ENCODE measurements around the genes APOE and ERCC2.

DNA sequence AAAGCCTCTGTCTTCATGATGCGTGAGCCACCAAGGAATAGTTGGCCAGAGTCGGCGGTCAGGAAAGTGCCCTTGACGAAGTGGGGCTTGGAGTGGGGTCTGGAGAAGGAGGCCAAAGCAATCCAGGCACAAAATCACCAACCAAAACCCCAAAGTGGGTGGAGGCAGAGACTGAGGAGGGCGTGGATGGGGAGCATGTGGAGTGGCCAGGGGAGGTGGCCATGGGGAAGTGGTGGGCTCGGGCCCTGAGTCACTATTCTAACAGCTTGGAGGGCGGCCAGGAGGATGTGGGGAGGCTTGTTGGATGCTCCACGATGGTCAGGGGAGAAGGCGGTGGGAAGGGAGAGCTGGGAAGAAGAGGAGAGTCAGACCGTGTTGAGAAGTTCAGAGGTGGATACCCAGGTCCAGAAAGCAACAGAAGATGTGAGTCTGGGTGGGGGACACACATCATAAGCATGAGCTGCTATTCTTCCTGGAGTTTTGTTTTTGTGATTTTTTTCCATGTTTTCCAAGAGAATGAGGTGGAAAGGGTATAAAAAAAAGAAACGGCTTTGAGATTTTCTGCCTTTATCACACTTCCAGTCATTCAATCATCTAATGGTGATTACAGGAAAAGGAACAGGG is 20.9 kb upstream of the TOMM40 start:
- PRO-cap, 3 experiments, result no peak in any of the 3 experiments

GRCh38 chr19:44904170-44905172 is 1.1 kb upstream of the APOE start:
- PRO-cap, 3 experiments, result no peak in any of the 3 experiments

DNA sequence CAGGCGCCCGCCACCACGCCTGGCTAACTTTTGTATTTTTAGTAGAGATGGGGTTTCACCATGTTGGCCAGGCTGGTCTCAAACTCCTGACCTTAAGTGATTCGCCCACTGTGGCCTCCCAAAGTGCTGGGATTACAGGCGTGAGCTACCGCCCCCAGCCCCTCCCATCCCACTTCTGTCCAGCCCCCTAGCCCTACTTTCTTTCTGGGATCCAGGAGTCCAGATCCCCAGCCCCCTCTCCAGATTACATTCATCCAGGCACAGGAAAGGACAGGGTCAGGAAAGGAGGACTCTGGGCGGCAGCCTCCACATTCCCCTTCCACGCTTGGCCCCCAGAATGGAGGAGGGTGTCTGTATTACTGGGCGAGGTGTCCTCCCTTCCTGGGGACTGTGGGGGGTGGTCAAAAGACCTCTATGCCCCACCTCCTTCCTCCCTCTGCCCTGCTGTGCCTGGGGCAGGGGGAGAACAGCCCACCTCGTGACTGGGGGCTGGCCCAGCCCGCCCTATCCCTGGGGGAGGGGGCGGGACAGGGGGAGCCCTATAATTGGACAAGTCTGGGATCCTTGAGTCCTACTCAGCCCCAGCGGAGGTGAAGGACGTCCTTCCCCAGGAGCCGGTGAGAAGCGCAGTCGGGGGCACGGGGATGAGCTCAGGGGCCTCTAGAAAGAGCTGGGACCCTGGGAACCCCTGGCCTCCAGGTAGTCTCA is at the start of gene APOE:
APOE (plus strand) TSS at position 572 of the 708 bp plus-strand sequence.
- PRO-cap, 3 experiments, result peak in 3 of 3 experiments; most common plus-strand start position 572 of the sequence (in 2); most common minus-strand start position 438 of the sequence (in 2)

DNA sequence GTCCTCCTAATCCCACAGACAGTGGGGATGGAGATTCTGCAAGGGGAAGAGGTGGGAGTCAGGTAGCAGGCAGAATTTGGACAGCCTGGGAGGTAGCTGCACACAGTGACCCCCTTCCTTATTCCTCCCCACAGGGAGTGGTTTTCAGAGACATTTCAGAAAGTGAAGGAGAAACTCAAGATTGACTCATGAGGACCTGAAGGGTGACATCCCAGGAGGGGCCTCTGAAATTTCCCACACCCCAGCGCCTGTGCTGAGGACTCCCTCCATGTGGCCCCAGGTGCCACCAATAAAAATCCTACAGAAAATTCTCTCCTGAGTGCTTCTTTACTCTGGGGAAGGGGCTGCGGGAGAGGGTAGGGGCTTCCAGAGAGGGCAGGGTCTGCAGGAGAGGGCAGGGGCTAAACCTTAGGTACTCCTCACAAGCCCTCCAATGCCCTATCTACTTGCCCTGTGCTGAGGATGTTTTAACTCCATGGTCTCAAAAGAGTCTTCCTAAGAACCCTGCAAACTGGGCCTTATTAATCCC is 4.7 kb downstream of the APOC1 start:
- PRO-cap, 3 experiments, result no peak in any of the 3 experiments

GRCh38 chr19:44987108-44987602 is 14.1 kb upstream of the RELB start:
- PRO-cap, 3 experiments, result no peak in any of the 3 experiments

DNA sequence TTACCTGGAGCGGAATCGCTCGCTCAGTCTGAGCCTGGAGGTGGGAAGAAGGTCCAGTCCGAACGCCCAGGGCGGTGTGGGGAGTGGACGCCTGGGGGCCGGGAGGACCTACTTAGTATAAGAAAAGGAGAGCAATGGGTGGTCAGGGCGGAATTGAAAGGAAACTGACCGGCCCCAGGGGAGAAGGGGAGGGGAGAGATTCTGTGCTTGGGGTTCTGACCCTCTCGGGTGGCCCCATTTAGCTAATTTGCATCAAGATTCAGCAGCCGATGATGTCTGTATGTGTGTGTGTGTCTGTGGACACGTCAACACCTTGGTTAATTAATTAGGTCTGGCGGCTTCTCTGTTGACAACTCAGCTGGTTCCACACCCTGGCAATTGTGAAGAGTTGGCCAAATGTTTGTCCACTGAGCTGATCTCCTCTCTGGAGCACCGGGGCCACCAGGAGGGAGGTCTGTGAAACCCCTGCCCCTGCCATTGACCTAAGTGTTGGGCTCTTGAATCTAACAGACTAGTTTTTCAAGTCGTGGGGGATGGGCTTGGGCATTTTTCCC is 595 bp downstream of the GEMIN7 start:
- PRO-cap, 3 experiments, result peak in 1 of 3 experiments; most common plus-strand start position 266 of the sequence (in 1); most common minus-strand start position 249 of the sequence (in 1)

DNA sequence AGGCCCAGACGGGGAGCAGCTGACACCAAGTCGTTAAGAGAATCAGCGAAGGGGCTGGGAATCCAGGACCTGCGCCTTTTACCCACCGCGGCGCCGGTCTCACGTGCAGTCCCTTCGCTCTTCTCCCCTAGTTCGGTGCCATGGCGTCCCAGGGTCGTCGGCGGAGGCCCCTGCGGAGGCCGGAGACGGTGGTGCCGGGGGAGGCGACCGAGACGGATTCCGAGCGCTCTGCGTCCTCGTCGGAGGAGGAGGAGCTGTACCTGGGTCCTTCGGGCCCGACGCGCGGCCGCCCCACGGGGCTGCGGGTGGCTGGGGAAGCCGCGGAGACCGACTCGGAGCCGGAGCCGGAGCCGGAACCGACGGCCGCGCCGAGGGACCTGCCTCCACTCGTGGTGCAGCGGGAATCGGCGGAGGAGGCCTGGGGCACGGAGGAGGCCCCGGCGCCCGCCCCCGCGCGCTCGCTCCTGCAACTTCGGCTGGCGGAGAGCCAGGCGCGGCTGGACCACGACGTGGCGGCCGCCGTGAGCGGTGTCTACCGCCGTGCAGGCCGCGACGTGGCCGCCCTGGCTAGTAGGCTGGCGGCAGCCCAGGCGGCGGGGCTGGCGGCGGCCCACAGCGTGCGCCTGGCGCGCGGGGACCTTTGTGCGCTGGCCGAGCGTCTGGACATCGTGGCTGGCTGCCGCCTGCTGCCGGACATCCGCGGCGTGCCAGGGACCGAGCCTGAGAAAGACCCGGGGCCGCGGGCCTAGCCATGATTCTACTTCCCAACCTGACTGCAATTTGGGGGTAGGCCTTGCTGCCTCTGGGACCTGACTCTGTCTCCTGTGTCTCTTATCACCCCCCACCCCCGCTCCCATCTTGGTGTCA is 806 bp downstream of the BLOC1S3 start:
- PRO-cap, 3 experiments, result peak in 1 of 3 experiments; most common plus-strand start position 296 of the sequence (in 1); most common minus-strand start position 221 of the sequence (in 1)

- PRO-cap, 3 experiments, result no peak in any of the 3 experiments
These were observed 1.6 kb downstream of the BLOC1S3 start for GRCh38 chr19:45180024-45180837.

DNA sequence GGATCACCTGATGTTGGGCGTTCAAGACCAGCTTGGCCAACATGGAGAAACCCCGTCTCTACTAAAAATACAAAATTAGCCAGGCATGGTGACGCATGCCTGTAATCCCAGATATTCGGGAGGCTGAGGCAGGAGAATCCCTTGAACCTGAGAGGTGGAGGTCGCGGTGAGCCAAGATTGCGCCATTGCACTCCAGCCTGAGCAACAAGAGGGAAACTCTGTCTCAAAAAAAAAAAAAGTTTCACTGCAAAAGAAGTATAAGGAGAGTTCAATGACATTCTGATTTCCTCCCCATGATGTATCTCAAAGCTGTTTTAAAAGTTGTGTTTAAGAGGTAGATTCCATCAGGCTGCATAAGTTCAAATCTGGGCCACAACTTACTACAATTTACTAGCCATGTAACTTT is 10.6 kb downstream of the MARK4 start:
- PRO-cap, 3 experiments, result no peak in any of the 3 experiments

DNA sequence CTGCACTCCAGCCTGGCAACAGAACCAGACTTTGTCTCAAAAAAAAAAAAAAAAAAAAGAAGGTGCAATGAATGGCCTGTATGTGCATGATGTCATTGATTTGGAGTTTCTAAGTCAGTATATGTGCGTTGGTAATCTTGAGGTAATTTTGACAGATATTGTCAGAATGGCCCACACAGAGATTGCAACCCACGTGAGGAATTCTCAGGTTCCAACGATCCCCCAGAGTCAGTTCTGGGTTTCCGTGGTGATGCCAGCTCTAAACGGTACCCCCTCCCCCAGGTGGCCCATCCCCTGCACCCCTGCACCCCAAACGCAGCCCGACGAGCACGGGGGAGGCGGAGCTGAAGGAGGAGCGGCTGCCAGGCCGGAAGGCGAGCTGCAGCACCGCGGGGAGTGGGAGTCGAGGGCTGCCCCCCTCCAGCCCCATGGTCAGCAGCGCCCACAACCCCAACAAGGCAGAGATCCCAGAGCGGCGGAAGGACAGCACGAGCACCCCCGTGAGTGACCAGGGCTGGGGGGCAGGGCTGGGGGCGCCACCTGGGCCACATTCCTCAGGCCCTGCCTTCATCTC is 35.4 kb downstream of the CKM start:
- PRO-cap, 3 experiments, result no peak in any of the 3 experiments

DNA sequence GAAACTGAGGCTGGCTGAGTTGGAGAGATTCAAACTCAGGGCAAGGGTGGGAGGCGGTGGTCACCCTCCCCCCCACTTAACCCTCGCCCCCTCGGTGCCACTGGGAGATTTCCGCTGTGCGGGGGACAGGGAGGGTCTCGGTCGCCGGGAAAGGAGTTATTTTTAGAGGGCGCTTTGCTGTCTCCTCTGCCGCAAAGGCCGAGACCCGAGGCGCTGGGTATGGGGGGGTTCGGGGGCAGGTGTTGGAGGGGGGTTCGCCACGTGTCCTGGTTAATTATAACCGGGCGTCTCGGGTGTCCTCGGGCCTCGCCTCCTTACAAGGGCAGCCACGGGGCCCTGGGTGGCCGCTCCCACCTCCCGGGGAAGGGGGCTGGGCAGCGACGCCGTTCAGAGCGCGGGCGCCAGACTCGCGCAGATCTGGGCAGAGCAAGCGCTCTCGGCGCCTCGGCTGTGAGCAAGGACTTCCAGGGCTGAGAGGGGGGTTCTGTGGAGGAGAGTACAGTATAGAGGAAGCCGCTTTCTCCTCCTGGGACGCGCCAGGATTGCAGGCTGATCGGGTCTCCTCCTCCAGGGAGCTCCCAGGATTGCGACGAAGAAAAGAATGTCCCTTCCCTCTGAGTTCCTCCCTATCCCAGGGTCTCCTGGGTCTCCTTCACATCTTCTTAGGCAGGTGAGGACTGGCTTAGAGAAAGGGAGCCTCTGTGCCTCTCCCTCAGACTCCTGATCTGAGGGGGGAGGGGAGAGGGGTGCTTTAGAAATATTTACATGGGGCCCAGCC is 974 bp upstream of the CKM start:
- PRO-cap, 3 experiments, result no peak in any of the 3 experiments

DNA sequence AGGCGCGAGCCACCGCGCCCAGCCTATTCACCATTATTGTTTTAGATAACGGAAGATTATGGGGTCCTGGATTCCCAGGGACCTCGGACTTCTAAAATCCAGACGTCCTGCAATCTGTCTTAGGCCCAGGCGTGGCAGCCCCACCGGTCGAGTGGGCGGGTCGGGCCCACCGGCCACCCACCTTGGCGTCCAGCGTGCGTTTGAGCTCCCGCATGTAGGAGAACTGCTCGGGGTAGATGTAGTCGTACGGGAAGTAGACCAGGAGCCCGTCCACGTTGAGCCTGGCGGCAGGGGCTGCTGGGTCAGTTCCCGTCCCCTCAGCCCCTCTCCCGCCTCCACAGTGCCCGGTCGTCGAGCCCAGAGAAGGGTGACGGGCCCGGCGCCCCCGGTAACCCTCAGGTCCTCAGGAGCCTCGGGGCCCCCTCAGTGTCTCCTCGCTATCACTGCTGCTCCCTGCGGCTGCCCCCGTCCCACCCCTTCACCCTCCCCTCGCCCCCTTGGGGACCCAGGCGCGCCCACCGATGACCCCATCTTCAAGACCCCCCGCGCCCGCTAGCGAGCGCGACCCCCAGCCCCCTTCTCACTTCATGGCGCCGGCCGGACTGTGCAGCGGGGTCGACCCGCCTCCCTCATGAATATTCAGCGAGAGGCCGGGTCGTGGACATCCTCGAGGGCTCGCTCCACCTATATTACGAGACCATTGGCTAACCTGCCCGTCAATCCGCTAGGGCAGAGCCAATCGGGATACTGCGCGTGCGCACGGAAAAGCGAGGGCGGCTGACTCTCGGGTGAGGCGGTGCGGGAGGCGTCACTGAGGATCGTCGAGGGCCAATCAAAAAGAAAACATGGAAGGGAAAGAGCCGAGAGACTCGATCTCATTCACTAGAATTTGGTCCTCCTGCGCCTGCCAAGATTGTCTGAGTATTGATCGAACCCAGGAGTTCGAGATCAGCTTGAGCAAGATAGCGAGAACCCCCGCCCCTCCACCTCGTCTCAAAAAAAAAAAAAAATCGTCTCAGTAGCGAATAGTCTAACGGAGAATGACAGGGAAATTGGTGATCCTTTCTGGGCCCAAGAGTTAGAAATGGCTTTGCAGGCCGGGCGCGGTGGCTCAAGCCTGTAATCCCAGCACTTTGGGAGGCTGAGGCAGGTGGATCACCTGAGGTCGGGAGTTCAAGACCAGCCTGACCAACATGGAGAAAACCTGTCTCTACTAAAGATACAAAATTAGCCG is at the start of gene ERCC2:
ERCC2 (minus strand) TSS at position 622 of the 1,234 bp plus-strand sequence.
- PRO-cap, 3 experiments, result peak in 3 of 3 experiments; most common plus-strand start position 835 of the sequence (in 3); most common minus-strand start position 633 of the sequence (in 3)

DNA sequence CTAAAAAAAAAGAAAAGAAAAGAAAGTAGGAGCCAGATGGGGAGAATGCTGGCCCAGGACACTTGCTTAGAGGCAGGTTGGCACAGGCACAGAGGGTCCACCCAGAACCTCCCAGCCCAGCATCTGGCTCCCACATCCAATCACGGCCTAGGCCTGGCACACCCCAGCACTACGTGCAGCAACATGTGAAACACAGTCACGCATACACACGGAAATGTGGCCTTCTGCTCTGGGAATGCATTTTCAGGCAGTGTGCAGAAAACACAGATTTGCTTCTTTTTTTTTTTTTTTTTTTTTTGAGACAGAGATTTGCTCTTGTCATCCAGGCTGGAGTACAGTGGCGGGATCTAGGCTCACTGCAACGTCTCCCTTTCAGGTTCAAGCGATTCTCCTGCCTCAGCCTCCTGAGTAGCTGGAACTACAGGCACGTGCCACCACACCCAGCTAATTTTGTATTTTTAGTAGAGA is 20.8 kb upstream of the FOSB start:
- PRO-cap, 3 experiments, result no peak in any of the 3 experiments

DNA sequence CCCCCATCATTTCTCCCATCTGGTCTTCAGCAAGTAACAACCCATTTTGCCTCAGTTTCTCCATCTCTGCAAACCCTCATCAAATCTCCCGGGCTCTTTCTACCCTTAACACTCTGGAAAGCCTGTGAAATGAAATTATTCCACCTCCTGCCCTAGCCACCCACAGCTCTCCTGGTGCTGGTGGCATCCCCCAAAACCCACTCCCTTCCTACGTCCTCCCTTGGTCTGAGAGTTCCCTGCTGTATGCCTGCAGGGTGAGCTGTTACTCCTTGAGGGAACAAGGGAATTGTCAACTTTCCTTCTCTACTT is 3.7 kb downstream of the FOSB start:
- PRO-cap, 3 experiments, result no peak in any of the 3 experiments

DNA sequence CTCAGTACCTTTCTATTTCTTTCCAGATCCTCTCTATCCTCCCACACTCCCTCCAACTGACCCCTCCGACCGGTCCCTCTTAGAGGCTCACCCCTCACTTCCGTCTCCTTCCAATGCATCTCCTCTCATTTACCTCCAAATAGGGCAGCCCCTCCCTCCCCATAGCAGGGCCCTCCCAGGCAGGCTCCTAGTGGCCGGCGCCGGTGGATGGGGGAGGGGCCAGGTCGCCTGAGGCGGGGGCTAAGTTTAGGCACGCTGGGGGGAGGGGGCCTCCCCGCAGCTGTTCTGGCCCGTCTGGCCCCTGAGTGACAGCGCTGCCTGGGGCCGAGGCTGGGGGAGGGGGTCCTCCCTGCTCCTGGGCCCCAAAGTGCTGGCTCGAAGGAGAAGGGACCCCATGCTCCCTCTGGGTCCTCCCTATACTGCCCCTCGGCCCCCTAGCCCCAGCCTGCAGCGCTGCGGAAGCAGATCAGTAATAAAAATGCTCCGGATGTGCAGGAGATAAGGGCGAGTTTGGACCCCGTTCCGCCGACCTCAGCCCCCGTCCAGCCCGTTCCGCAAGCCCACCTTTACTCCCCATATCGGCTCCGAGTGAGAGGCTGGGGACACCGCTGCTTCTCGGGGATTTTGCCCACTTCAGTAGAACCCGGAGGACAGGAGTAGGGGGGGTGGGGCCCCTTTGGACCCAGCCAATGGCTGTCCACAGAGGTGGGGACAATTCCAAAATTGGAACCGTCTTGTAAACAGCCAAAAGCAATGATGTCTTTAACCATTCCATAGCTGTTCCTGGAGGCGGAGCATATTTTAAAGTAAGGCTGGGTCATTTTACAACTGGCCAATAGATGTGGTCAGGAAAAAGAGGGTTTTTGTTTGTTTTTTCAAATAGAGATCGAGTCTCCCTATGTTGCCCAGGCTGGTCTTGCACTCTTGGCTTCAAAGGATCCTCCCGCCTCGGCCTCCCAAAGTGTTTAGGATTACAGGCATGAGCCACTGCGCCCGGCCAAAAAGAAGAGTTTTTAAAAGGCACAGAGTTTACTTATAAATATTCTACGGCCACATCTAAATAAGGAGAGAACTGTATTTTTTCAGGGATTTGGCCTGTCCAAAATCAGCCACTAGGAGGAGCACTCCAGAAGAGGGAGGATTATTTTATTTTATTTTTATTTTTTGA is 3.9 kb downstream of the RTN2 start:
- PRO-cap, 3 experiments, result peak in 1 of 3 experiments; most common minus-strand start position 626 of the sequence (in 1)

- PRO-cap, 3 experiments, result no peak in any of the 3 experiments
These were observed 10.4 kb downstream of the VASP start for GRCh38 chr19:45517379-45518318.

- PRO-cap, 3 experiments, result no peak in any of the 3 experiments
These were observed 22.2 kb downstream of the VASP start for GRCh38 chr19:45529459-45529803.

- PRO-cap, 3 experiments, result no peak in any of the 3 experiments
These were observed 25.0 kb downstream of the VASP start for GRCh38 chr19:45532177-45532784.

DNA sequence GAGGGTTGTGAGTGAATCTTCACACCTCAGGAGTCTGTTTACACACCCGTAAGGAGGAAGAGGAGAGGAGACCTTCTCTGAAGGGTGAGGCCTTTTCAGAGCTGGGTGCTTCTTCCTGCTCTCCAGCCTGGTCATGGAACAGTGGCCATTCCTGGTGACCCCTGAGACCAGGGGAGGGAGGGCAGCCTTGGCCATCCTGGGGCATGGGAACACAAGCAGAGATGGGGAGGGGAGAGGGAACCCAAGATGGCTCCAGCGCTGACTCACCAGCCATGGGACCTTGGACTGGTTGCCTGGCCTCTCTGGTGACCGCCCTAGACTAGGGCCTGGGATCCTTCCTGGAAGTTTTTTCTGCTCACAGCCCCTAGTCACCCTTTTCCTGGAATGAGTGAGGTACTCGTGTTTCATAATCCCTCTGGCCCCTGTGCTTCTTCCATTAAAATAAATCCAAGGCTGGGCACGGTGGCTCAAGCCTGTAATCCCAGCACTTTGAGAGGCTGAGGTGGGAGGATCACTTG is 3.2 kb upstream of the OPA3 start:
- PRO-cap, 3 experiments, result no peak in any of the 3 experiments

DNA sequence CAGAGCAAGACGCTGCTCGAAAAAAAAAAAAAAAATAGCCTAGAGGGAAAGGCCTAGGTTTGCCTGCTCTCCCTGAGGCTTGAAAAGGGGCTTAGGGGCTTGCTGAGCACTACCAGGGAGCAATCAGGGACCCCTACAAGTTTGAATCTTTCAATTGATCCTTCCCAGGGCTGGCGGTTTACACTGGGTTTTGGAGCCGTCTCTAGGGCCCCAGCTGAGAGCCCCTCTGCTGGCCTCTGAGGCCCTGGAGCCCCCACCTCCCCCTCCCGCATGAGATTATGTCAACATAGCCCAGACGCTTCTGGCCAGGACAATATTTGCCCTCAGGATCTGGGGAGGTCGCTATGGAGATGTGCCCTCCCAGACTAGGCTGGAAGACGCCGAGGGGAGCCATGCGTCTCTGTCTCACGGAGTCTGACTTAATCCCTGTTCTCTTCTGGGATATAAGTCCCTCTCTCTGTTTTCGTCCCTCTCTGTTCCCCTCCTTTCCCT is 10.2 kb upstream of the GIPR start:
- PRO-cap, 3 experiments, result no peak in any of the 3 experiments